Smooth muscle cell (in vitro differentiated cells): ENCODE results near the gene PIAS2.

- RAMPAGE, long total RNA: no peak
These were observed 35.9 kb upstream of the SLC14A1 start for GRCh38 chr18:45688180-45688450.

GRCh38 chr18:45828763-45829878 is 3.6 kb downstream of the SIGLEC15 start:
- RAMPAGE, long total RNA: no peak

DNA sequence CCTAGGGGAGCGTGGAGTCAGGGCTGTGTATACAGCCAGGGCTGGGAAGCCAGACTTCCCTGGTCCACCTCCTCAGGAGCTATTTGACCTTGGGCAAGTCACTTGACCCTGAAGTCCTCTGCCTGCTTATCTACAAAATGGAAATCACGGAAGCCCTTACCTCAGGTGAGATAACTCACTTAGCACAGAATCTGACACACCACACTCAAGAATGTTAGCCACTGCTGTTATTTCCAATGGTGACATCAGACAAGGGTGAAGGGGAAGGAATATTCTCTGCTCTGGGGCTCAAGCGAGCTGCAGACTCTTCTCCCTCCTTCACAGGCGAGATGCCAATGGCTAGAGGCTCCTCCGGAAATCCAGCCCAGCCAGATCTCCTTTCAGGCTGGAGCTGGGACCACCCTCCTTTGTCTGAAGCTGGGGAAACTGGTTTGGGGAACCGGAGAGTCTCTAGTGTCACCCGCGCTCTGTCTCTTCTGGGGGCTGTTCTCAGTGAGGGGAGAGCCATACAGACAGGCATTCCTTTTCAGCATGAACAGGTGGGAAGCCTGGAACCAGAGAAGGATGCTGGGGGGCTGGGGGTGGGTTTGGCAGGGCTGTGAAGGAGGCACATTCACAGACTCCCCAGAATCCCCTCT is 40.0 kb upstream of the RNF165 start:
- RAMPAGE, long total RNA: no peak

- RAMPAGE, long total RNA: no peak
These were observed 125.8 kb downstream of the LOXHD1 start for GRCh38 chr18:46531297-46531508.

- RAMPAGE, long total RNA: no peak
These were observed at the start of gene PIAS2 for GRCh38 chr18:46916741-46917569. Gene PIAS2 (minus strand): TSS chr18:46917507.

GRCh38 chr18:47716598-47717166 is 213.8 kb downstream of the SMAD2 start:
- RAMPAGE, long total RNA: no peak

DNA sequence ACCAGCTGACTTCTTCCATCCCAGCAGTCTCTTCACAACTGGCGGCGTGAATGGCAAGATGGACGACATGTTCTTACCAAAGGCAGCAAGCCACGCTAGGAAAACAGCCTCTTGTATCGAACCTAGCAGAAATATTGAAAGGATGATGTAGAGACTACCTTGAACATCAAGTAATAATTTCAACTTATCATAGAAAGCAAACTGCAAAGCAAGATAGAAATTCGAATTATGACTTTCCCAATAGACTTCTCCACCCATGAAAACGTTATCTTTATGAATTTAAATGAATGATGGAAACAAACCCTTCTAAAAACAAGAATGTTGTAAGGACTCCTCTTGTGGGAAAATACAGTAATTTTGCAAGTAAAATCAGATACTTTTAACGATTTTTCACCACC is 33.8 kb downstream of the SMAD2 start:
- RAMPAGE, long total RNA: no peak

DNA sequence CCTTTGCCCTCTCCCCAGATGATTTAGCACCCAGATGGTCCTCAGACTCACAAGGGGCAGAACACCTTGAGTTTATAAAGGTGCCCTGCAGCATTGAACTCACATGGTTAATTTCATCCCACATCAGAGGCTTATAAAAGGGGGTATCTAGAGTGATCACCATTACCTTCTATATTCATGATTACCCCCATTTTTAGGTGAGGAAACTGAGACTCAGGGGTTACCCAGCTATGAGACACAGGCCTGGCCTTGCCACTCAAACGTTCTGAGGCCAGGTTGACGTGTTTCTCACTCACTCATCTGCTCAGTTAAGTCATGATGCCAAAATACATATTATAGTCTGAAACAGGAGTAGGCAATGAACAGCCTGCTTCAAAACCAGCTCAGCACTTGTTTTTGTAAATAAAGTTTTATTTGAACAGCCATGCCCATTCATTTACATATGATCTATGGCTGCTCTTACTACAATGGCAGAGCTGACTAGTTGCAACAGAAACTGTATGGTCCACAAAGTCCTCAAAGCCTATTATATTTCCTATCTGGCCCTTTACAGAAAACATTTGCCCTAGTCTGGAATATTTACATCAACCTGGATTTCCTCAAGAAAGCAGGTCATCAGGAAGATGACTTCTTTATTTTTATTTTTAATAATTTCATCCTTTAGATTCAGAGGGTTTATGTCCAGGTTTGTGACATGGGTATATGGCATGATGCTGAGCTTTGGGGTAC is 74.1 kb upstream of the SMAD2 start:
- RAMPAGE, long total RNA: no peak

- RAMPAGE, long total RNA: no peak
These were observed 153.5 kb upstream of the SMAD2 start for GRCh38 chr18:48084003-48084364.

GRCh38 chr18:48106773-48107400 is 176.4 kb upstream of the SMAD2 start:
- RAMPAGE, long total RNA: no peak

DNA sequence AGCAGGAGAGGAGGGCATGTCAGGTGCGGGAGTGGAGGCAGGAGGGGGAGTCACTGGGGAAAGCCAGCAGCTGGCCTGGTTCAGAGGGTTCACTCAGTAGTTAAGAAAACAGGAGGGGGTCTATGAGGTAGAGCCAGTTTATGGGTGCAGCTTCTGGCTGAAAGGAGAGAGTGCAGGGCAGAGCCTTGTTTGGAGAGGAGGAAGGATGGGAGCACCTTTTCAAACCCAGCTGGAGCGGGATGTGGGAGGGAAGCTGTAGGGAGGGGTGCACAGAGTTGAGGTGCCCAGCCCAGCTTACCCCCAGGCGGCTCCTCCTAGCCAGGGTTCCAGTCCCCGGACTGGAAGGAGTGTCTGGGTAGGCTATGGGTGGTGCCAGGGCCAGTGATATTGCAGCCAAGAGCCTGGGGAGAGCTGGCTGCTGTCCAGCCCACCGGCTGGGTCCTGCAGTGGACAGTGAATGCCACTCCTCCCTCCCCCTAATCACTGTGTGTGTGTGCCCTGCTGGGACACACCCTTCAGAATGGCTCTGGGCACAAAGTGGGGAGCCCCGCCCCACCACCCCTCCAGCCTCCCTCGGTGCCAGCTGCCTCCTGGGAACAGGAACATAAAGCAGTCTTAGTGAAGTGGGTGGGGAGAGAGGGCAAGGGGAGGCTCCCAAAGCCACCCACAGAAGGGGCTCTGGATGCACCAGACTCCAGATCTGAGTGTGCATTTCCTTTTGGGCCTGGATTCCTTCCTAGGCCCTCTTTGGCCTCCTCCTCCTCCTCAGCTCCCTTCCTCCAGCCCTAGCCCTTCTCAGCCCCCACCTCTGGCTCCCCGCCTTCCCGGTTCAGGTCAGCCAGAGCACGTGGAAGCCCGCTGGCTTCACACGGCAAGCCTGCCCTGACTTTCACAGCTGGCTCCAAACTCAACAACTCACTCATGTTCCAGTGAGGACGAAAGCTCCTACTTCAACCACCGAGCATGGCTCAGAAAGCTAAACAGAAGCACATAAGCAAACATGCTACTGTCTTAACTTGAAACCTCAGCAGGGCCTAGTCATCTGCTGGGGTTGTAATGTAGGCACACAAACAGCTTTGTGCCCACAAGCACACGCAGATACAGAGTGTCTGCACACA is 209.0 kb upstream of the SMAD2 start:
- RAMPAGE, long total RNA: no peak

DNA sequence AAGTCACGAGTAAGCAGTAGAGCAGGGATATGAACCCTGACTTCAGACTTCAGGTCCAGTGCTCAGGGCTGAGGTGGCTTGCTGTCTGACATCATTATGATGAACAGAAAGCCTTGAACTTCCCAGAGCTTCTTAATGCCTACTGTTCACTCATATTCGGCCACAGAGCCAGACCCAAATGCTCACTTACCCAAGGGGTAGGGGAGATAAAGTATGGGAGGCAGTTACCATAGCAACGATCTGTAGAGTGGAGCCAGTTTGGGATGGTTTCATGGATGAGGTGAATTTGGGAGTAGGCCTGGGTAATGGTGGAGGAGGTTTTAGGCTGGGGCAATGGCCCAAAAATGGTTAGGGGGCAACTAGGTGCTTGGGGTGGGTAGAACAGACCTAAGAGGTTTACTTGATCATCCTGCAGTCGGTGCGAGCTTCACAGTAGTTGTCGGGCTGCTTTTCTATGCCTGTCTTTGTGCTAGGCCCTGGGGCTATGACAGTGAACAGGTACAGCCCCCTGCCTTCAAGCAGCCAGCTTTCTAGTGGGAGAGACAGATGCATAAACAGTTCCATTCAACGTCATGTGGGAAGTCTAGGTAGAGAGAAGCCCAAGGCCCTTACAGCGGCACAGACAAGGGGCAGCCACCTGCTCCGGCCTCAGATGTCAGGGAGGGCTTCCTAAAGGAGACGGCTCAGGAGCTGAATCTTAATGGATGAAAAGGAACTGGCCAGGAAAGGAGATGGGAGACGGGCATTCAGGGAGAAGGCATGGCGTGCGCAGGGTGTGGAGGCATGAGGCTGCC is 5.7 kb downstream of the CTIF start:
- RAMPAGE, long total RNA: no peak

DNA sequence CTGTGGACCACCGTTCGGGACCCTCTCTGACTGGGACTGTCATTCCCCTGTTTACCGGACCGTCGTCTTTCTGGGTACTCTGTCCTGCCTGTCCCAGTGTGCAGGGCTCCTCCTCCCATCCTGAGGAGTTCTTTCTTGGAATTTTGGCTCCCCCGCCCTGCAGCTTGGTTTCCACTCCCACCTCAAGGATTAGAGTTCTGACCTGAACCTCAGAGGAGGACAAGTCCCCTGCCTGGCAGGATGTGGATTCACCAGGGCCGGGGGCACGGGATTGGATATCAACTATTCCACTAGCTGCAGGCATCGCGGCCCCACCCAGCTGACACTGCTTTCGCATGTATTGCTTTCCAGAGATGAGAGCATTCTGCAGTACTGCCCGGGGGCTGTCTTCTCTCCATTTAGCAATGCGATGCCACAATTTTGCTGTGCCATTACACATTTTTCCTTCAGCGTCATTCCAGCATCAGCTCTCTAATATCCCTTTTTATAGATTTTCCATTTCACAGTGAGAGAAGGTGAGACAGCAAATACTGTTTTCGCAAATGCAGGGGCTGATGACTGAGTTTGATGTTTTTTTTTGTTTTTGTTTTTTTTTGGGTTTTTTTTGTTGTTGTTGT is 41.9 kb downstream of the CTIF start:
- RAMPAGE, long total RNA: no peak

DNA sequence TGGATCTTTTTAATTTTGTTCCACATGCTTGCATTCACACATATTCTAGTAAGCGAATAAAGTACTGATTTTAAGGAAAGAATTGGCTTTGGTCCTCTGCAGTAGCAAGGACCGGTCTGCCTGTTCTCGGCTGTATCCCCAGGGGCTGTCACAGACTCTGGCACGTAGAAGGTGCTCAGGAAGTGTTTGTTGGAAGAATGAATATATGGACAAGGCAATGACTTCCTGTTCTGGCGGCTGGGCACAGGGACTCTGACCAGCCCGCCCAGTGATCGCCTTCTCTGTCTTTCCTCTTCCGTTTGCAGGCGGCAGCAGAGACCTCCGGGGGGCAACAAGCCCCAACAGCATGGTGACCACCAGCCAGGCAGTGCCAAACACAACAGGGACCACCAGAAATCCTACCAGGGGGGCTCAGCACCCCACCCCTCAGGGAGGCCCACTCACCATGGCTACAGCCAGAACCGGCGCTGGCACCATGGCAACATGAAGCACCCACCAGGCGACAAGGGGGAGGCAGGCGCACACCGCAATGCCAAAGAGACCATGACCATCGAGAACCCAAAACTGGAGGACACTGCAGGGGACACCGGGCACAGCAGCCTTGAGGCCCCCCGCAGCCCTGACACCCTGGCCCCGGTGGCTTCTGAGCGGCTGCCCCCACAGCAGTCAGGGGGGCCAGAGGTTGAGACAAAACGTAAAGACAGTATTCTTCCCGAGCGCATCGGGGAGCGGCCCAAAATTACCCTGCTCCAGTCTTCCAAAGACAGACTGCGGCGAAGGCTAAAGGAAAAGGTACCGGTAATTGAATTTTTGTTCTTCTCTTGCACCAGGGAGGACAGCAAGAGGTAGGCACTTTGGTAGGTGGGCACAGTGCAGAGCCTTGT is 192.9 kb downstream of the SMAD7 start:
- RAMPAGE, long total RNA: no peak

- RAMPAGE, long total RNA: no peak
These were observed 187.8 kb downstream of the SMAD7 start for GRCh38 chr18:48762767-48763475.

DNA sequence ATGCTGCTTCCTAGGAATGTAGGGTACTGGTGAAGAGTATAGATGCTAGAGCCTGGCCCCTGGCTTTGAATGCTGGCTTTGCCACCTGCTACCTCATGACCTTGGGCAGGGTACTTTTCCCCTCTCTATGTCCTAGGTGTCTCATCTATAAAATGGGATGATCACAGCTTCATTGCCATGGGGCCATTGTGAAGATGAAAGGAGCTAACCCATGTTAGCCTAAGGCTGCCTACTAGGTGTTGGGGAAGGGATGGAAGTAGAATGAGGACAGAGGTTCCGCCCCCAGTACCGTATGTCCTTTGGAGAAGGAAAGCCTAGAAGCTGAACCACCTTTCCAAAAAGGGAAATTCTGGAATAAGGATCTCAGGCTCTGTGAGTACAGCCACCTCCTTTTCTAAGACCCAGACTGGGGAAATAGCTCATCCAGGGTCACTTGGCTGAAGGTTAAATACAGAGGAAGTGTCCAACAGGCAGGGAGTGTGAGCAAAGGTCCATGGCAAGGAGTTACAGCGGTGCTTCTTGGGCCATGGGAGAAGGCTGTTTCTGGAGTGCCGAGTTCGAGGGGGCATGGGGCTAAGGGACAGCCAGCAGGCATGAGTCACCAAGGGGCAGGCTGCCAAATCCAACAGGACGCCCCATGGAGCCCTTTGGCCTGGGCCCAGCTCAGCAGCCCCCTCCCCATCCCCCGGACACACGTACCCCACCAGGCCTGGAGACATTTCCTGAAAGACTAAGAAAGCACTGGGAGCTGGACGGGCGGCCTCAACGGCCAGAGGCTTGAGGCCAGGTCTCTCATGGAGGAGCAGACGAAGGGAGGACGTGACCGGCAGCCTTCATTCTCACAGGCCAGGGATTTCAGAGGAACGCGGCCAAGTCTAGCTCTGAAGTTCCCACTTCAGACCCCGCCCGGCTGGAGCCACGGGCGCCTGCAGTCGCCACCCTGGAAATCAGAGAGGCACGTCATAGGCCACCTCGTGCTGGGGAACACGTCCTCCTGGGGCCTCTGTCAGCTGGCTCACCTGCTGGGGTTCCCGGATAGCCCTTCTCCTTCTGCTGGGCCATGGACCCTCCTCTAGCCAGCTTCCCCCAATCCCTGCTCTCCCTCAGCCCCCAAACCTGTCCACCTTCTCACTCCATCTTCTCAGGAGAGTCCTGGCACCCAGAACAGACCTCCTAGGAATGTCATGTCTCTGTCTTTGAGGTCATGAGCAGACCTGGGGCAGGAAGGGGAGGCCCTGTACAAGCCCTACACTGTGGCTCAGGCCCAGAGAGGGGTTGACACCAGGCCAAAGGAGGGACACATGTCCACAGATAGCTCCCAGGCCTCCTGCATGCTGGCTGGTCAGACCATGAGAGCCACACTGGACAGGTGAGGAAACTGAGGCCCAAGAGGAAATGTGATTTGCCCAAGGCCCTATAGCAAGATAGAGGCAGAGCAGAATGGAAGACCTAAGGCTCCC is 160.4 kb downstream of the SMAD7 start:
- RAMPAGE, long total RNA: no peak

GRCh38 chr18:48859639-48860784 is 90.8 kb downstream of the SMAD7 start:
- RAMPAGE, long total RNA: no peak

DNA sequence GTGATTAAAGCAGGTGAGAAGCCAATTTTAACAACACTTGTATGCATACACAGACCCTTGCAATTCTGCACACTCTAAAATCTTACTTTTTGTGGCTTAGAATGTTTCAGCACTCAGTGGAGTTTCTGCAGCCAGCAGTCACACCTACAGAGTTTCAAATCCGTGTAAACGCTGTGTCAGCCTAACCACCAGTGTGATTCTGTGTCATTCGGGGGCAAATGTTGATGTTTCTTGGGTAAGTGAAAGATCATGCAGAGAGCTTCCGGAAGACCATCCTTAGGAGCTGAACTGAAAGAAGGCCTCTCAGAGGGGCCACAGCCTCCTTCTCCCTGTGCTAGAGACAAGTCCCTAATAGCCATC is 82.4 kb downstream of the SMAD7 start:
- RAMPAGE, long total RNA: no peak

DNA sequence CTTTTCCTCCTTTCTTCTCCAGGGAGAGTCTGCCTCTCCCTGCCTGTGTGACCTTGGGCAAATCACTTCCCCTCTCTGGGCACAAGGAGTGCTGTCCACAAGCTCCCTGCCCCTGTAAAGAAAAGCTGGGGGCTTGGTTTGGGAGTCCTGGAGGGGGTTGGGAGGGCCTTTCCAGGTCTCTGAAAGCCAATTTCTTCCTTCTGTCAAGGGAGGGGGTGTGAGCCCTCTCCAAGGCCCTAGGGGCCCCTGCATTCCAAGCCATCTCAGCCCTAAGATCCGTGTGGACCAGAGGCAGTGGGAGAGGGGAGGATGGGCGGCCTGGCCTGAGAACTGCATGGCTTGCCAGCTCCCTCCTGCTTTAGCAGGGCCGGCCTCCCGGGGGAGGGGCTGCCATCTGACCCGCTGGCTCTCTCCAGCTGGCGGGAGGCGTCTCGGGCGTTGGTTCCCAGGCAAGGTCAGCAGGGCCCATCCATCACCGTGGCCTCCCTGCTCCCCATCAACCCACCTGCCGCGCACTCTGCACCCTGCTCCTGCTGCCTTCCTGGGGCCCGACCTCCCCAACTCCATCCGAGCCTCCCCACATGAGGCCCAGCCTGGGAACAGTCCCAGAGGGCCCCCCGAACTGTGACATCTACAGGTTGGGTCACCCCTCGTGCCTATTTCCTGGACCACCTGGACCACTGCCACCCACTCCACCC is 61.4 kb downstream of the SMAD7 start:
- RAMPAGE, long total RNA: no peak

GRCh38 chr18:48924343-48925422 is 26.1 kb downstream of the SMAD7 start:
- RAMPAGE, long total RNA: no peak